PC-3 (cell line): ENCODE data around the gene CR2.

DNA sequence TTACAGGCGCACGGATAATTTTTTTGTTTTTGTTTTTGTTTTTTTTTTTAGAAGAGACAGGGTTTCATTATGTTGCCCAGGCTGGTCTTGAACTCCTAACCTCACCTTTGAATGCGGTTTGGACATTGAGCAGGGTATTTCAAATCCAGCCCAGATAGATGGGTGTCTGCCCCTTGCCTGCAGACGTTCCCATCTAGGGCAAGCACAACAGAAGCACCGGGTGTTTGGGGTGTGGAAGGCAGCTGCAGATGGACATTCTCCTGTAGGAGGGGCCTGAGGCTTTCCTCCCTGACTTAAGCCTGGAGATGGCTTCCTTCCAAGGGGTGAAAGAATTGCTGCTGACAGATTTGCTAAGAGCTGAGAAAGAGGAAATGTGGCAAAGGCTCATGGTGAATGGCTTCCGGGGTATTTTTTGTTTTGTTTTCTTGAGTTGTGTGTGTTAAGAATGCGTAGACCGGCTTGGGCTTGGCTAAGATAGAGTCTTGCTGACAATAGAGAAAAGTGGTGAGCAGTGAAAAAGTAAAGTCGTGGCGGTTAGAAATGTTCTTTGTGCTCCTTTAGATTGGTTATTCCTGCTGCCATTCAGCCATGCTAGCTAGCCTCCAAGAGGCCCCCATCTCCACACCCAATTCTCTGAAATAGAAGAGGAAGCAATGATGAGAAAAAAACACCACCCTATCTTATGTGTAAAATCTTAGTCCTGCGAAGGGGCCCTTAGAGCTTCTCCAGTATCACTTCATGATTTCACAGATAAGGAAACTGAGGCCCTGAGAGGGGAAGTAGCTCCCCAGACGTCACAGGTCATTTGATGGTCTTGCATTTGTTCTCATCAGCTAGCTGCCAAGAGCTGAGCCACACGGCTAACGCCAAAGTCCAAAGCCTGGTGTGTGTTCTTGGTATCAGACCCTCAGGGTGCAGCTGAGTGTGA, 37.0 kb downstream of the EIF2D start:
- RAMPAGE, long total RNA, result no peak

DNA sequence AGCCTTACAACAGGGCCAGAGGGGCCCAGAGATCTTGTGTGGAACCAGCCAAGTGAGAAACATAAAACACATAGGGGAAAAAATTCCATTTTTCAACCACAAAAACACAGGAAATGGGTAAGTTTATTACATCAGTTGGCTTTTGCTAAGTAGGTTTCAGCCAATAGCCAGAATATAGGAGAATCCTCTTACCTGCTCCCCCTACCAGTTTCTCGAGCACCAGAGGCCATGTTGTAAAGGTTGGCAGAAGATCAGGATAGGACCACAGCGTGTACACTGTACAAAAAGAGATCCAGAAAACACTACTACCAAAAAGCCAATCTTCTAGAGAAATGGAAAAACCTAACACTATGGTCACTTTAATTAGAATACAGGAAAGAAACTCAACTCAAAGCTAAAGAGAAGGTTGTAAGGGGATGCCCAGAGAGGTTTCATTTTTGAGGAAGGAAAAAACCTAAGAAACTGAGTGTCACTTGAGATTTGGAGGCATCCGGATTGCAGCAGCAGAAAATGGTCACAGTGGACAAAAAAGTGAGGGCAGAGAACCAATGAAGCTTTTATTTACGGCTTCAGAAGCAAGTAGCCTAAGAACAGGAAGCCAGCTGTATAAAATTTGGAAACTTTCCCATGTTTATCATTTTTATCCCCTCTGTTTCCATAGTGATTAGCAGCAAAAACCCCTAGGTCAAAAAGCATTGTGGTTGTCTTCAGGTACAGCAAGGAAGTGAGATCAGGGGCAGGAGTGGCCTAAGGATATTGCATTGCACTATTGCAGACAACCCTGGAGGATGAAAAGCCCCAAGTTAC, 2.9 kb downstream of the EIF2D start:
- RAMPAGE, long total RNA, result no peak

- RAMPAGE, long total RNA, result no peak
These were observed 1.1 kb upstream of the DYRK3 start for GRCh38 chr1:206634169-206634717.

- RAMPAGE, long total RNA, result no peak
These were observed 12.1 kb downstream of the MAPKAPK2 start for GRCh38 chr1:206696669-206697403.

DNA sequence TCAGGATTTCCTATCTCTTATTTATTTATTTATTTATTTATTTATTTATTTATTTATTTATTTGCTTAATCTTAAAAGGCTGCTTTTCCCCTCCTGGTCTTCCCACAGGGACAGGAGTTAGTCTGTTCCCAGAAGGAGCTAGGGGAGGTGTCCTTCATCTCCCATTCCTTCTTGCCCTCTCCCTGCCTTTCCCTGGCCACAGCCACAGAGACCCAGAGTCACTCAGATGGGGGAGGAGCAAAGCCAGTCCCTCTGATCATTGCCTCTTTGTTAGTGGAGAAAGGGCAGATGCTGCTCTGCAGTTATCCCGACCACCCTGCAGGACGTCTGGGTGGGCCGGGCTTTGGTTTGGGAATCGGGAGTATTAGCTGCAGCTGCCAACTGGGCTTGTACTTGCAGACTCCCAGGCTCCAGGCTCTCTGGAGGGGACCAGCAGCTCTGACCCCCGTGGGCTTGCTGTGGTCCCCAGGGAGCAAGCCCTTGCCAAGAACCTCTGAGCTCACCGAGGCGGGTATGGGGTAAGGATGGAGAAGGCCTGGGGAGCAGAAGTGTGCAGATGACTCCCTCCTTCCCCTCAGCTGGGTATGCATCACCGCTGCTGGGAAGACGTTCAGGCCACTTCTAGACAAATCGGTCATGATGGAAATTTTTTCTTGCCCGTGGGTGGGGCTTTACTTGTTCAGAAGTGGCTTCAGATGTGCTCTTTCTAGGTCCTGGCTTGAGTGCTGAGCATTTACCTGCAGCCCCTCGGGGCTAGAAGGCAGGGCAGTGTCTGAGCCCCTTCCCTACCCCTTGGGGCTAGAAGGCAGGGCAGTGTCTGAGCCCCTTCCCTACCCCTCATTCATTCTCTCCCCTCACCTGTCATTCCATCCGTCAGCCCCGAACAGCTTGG, 21.6 kb downstream of the MAPKAPK2 start:
- RAMPAGE, long total RNA, result no peak

DNA sequence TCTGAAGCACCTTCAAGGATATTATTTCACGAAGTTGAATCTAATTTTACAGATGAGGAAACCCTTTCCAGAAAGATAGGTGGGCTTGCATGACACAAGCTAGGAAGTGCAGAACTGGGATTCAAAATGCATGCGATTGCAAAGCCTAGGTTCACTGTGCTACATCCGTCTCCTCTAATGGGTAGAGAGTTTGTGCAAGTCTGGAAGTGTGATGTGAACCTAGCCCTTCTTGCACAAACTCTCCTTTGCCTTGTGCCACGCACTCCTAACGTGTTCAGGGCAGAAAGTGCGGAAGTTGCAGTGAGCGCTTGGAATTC, 40.2 kb downstream of the MAPKAPK2 start:
- RAMPAGE, long total RNA, result no peak

- RAMPAGE, long total RNA, result no peak
These were observed 32.8 kb upstream of the IL19 start for GRCh38 chr1:206737671-206738215.

GRCh38 chr1:206779579-206779841, 7.2 kb upstream of the IL10 start:
- RAMPAGE, long total RNA, result no peak

DNA sequence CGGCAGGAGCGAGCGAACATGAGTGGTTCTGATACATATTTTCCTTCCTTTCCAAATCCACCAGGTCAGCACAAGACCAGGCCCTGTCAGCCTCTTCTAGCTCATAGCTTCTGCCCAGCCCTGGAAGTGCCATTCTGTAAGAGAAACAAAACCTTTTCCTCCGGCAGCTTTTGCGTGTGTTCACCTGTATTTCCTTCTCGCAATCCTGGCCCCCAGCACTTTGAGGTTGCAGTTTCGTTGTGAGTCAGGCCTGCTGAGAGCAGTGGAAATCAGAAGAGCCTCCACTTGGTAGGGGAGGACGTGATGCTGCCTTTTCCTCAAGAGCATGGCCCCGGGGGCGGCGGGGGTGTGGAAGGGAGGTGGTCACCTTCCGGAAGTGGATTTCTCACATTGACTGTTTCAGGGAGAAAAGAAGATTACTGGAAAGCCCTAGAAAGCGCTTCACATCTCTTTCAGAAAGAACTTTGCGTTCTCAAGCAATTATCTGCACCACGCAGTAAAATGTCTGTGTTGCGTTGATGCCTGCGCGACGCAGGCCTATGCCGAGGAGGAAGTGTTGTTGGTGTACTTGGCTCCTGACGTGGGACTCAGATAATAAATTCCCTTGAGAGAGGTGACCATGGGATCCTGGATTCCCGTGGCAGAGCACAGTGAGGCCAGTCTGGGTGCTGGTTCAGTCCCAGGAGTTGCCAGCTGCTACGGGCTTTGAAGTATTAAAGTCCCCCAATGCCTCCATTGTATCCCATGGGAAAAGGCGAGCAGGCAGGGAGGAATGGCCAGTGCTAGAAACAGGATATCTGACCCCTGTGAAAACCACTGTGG, 12.2 kb upstream of the IL10 start:
- RAMPAGE, long total RNA, result no peak

- RAMPAGE, long total RNA, result no peak
These were observed 3.0 kb upstream of the FCMR start for GRCh38 chr1:206924528-206925292.

DNA sequence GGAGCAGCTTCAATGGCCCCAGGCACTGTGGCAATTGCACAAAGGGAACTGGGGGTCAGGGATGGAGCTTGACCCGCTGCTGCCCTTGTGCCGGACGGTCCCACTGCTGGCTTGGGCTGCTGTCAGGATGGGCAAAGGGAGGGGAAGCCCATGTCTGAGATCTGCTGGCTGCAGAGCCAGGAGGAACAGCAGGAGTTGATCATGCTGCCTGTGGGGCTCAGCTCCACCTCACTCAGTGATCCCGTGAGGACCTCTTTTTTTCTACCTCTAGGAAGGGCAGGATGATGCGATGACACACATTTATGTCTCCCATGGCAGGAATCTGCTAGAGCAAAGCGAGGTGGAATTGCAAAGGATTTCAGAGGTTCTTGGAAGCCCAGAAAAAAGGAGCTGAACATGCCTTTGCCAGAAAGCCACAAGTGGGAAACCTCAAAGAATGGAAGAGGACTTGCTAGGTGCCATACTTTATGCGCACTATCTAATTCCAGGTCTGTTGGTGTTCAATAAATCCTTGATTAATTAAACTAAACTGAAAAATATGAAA, 891 bp downstream of the PIGR start:
- RAMPAGE, long total RNA, result no peak

- RAMPAGE, long total RNA, result no peak
These were observed 25.2 kb downstream of the C1orf116 start for GRCh38 chr1:207007122-207007910.

GRCh38 chr1:207067107-207068541, 14.5 kb downstream of the PFKFB2 start:
- RAMPAGE, long total RNA, result no peak

DNA sequence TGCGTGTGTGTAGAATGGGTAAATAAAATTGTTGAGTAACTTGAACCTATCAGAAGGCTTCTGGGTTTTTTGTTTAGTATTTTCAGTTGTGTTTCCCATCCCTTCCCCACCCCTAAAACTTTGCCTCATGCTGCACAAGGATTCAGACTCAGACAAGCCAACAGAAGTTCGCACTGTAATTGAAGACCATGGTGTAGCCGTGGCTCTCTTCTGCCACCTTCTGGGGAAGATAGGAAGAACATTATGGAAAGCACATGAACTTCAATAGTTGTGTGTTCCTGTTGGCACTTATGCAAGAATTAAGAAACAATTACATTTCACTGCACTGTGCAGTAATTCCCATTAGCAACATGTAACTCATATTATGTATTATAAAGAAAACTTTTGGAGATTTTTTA, 10.9 kb upstream of the C4BPB start:
- RAMPAGE, long total RNA, result no peak

DNA sequence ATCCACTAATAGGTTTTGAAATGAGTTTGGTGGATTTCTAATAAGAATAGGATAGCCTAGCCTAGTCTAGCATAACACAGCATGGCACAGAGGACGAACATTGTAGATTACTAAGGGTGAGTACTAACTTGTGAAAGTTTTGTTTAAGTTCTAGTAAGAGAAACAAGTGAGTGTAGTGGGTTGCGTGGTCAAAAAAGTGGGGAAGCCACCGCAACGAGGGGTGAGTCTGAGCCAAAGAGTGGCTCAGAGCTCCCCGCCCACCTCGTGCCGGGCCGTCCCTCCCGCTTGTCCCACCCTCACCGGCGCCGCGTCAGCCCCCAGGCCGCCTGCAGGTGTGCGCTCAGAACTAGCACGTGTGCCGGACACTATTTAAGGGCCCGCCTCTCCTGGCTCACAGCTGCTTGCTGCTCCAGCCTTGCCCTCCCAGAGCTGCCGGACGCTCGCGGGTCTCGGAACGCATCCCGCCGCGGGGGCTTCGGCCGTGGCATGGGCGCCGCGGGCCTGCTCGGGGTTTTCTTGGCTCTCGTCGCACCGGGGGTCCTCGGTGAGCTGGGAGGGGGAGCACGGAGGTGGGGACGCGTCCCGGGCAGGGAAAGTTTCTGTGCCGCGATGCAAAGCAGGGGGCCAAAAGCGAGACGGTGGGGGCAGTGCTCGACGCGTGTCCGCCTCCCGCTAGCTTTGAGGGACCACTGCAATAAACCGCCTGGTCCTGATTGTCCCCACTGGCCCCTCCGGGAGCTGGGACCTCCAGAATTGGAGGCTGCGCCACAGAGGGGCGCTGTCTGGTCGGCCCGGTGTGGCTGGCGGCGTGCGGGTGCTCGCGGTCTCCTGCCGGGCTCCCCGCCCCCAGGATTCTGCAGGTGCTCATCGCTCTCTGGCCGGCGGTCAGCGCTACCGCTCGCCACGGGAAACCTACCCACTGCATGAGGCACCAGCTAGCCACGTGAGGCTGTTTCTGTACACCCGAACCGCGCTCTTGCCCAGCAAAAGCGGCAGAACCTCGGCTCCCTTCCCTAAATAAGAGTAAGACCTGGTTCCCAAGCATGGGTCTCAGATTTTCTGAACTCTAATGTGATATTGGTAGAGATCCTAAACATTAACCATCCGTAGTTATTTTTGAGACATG, at the start of gene CR2:
Gene CR2 (plus strand): TSS at position 396 of the 1,126 bp plus-strand sequence.
- RAMPAGE, long total RNA, result no peak

- RAMPAGE, long total RNA, result no peak
These were observed 47.5 kb downstream of the CD46 start for GRCh38 chr1:207798977-207800054.

GRCh38 chr1:207815377-207816237, 63.8 kb downstream of the CD46 start:
- RAMPAGE, long total RNA, result no peak

DNA sequence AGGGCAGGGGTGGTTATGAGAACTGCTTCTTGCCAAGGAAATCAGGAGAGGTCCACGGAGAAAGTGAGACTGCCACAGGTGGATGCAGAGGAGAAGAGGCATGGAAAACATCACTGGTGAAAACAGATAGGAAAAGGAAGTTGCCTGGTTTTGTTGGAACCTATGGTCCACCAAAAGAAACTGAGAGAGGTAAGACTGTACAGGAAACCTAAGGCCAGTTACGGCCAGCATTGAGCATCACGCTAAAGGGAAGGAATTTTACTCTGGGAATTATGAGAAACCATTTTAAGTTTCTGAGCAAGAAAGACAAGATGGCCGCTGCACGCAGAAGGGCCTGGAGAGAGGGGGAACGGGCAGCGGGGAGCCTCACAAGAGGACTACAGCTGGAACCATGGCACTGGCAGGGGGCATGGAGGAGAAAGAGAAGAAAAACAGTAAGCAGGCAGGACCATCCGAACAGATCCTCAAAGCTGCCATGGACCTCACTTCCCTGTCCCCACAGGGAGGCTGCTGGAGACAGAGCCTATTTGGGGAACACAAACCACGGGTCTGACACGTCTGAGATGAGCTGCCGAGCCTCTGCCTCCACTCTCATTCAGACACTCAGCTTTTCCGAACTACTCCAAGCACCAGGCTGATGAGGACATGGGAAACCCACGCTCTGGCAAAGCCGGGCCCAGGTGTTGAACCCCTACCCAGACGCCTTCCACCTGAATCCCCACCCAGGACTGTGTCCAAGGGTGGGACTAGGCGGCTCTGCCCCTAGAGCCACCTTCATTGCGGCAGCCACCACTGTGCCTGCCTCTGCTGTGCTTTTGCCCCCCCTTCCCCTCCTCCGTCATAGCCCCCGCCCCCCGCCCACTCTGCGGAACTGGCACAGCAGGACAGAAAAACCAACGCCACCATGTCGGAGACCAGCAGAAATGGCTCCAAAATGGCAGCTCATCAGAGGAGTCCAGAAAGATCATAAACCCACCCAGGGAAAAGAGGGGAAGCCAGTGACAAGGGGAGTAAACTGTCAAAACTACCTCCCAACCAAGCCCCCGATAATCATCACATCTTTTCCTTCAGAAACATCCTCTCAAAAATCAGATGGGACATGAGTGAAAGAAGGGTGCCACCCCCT, 69.0 kb downstream of the CD46 start:
- RAMPAGE, long total RNA, result no peak

DNA sequence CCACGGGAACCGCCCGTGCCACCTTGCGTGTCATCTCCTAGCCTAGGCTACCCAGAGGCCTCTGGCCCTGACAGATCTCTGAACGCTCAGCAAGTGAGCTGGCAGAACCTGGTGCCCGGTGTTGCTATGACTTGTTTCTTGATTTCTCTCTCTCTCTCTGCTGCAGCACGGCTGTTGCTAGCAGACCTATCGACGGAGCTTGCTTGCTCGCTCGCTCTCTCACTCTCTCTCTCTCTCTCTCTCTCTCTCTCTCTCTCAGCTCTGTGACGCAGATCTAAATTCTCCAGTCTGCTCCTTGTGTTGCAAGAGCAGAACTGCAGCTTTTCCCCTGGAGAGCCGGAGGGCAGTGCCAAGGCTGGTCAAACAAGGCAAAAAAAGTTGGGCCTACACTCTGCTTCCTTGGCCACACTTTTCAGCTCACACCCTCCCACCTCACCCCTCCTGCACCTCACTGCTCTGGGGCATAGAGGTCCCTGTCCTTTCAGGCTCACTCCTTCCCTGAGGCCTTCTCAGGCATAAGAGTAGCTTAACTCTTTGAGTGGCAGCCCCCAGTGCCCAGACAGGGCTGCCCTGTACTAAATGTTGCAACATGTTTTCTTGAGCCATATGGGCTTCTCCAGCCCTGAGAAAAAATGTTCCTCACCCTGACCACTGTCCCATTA, 72.1 kb downstream of the CD46 start:
- RAMPAGE, long total RNA, result no peak

DNA sequence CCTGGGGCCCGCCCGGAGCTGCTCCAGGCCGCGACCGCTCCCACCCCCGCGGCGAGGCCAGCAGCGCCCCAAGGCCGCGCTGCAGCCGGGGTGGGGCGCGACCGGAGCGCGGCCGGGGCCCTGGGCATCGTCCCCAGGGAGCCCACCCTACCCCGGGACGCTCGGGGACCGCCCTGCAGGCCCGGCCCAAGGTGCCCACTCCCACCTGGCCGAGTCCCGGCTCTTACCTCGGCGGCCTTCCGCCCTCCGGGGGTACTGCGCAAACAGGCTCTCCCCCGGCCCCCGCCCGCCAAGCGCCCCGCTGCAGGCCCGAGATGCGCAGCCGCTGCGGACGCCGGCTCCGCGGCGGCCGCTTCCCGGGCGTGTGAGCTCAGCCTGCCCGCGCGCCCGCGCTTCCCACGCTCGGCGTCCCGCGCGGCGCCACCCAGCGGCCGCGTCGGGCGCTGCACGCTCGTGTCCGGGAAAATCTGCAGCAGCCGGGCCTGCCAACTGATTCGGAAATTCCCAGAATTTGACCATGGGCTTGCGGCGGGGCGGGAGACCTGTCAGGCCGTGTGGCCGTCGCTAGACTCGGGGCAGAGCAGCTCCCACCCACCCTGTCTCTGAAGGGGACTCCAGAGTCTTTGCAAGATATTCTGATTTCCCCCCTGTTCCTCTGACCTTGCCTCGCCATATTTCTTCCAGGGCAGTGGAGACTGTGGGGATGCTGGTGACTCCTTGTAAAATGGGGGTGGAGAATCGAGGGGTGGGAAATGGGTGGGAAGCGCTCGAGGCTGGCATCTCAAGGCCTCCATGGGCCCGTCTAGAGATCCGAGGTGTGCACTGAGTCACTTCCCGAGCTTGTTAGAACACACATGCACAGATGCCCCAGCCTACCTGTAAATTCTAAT, 41.9 kb downstream of the CD34 start:
- RAMPAGE, long total RNA, result no peak